ENCODE measurements around a stretch of chr7.

GRCh38 chr7:57344417-57344756, 105.6 kb upstream of the ZNF716 start:
- RRBS: no CpG with 5 or more reads among the region's 6 CpGs

DNA sequence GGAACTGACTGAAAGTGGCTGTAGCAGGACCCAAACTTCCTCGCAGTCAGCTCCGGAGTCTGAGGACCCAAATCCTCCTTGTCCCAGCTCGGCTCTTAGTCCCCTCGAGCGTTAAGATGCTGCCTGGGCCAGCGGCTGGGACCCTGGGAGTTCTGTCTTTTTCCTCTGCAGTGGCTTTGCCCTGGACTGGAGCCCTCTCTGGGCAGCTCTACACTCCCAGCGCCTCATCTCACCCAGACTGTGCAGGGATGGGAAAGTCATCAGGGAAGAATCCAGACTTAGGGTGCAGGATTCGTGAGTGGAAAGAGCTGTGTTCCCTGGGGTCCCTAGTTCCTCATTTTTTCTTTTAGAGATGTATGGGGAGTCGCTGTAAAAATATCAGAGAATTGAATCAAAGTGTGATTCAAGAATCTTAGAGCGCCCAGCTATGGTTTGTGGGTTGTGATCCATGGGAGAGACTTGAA, 428 bp downstream of the ZNF716 start:
- RRBS: no CpG with 5 or more reads among the region's 10 CpGs

GRCh38 chr7:60991935-60992283, 3006.7 kb upstream of the ZNF722 start:
- RRBS: no CpG with 5 or more reads among the region's 44 CpGs

GRCh38 chr7:64997763-64998680, 8.5 kb downstream of the ERV3-1 start:
- RRBS: no CpG with 5 or more reads among the region's 12 CpGs

DNA sequence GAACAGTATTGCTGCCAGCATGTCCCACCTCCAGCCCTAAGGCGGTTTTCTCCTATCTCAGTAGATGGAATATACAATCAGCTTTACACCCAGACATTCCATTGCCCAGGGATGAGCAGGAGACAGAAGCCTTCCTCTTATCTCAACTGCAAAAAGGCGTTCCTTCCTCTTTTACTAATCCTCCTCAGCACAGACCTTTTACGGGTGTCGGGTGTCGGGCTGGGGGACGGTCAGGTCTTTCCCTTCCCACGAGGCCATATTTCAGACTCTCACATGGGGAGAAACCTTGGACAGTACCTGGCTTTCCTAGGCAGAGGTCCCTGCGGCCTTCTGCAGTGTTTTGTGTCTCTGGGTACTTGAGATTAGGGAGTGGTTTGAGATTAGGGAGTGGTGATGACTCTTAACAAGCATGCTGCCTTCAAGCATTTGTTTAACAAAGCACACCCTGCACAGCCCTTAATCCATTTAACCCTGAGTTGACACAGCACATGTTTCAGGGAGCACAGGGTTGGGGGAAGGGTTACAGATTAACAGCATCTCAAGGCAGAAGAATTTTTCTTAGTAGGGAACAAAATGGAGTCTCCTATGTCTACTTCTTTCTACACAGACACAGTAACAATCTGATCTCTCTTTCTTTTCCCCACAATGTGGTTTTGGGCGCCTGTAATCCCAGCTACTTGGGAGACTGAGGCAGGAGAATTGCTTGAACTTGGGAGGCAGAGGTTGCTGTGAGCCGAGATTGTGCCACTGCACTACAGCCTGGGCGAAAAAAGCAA, 113.0 kb upstream of the ZNF92 start:
- RRBS: no CpG with 5 or more reads among the region's 11 CpGs

GRCh38 chr7:66142252-66142610, 27.6 kb downstream of the CRCP start:
- RRBS: no CpG with 5 or more reads among the region's 4 CpGs

- RRBS: no CpG with 5 or more reads among the region's 2 CpGs
Measured at GRCh38 chr7:66209716-66210439, 4.7 kb downstream of the TPST1 start.

DNA sequence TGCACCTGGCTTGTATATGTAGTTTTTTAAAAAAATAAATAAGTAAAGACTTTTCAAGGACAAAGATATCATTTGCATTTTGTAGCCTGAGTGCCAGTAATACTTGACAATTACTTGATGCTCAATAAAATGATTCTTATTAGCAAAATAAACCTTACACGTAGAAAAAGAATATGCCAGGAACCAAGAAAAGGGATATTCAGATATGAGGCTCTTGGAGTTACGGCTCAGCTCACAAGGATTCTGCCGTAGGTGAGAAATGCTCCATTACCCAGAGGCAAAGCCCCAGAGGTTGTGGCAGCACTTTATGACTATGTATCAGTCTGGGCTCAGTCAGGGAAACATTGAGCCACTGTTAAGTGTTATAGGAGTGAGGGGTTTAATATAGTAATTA, 98.6 kb downstream of the TPST1 start:
- RRBS: no CpG with 5 or more reads among the region's 3 CpGs

- RRBS: no CpG with 5 or more reads among the region's 2 CpGs
Measured at GRCh38 chr7:66385660-66386245, 180.6 kb downstream of the TPST1 start.

- RRBS: no CpG with 5 or more reads among the region's 13 CpGs
Measured at GRCh38 chr7:66629426-66629949, 807 bp downstream of the KCTD7 start.

GRCh38 chr7:66680786-66681374, 52.2 kb downstream of the KCTD7 start:
- RRBS: no CpG with 5 or more reads among the region's 18 CpGs

DNA sequence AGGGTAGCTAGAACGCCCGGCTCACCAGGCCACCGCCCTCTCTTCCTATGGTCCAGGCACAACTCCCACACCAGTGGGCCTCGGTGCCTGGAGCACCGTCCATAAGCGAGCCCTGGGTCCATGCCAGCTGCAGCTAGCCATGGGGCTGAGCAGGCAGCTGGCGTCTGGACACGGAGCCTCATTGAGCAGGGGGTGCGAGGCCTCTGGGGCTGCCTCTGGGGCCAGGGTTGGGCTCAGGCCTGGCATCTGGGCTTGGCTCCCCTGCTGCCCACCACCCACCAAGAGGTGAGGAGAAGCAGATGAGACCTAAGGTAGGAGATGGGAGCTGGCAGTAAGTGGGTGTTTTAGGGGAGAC, 8.4 kb upstream of the RABGEF1 start:
- RRBS: no CpG with 5 or more reads among the region's 9 CpGs

DNA sequence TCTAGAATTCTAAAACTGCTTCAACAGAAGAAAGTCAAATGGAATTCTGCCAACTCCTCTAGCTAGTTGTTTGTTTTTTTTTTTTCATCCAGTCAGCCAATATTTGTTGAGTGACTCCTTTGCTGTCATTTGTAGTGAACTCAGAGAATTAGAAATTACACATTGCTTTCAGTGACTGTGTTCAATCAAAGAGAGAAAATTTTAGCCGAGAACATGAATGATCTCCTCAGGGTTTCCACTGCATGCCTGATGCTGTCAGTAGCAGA, 32.4 kb downstream of the RABGEF1 start:
- RRBS: no CpG with 5 or more reads among the region's 1 CpG

DNA sequence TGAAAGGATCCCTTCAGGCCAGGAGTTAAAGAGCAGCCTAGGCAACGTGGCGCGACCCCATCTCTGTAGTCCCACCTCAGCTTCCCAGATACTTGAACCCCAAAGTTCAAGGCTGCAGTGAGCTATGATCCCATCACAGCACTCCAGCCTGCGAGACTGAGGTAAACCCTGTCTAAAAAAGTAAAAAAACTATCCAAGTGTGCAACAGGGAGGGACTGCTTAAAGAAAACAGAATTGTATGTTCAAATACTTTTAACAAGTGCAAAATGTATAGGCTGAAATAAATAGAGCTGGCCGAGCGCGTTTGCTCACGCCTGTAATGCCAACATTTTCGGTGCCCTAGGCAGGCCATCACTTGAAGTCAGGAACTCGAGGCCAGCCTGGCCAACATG, 75.8 kb upstream of the TMEM248 start:
- RRBS: no CpG with 5 or more reads among the region's 10 CpGs

DNA sequence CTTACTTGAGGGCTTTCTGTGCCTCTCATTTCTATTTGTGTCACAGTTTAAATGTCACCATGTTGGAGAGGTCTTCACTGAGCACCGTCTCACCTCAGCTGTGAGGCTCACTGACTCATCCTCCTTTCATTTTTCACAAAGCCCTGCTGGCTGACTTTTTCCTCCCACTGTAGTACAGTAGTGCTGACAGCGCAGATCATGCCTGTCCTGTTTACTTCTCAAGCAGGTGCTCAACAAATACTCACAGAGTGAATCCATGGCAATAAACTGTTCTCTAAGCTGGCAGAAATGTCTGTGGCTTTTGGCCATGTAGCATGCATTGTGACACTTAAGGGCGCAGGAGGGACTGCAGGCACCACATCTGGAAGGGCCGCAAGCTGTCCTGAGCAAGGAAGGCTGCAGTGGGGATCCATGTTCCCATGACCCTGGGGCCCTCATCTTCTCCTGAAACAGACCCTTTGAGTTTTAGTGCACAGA, 60.7 kb upstream of the TMEM248 start:
- RRBS: no CpG with 5 or more reads among the region's 4 CpGs

DNA sequence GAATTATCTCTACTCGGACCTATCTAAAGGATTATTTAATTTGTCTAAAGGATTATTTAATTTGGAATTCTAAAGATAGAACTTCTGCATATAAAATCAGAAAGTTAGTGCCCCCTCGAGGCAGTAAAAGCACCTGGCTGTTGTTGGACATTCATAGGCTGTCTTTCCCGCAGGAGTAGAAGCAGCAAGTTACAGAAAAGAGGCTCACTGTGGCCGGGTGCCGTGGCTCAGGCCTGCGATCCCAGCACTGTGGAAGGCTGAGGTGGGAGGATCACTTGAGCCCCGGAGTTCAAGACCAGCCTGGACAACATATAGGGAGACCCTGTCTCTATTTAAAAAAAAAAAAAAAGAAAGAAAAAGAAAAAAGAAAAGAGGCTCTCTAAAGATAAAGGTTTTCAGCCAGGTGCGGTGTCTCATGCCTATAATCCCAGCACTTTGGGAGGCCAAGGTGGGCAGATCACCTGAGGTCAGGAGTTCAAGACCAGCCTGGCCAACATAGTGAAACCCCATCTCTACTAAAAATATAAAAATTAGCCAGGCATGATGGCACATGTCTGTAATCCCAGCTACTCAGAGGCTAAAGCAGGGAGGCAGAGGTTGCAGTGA, 27.9 kb downstream of the TMEM248 start:
- RRBS: no CpG with 5 or more reads among the region's 8 CpGs

- RRBS: no CpG with 5 or more reads among the region's 4 CpGs
Measured at GRCh38 chr7:67308666-67309207, 32.0 kb downstream of the SPDYE21 start.

DNA sequence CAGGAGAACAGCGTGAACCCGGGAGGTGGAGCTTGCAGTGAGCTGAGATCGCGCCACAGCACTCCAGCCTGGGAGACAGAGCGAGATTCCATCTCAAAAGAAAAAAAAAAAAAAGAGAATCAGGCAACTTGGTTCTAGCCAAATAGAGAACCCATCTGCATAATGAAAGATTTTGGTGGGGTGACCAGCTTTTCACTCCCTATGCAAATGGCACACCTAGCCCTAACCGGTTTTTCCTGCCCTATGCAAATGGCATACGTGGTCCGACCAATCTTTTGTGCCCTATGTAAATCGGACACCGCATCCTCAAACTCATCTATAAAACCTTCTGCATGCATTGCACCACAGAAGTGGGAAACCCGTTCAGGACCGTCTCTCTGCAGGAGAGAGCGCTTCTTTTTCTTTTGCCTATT, 115.8 kb downstream of the SPDYE21 start:
- RRBS: no CpG with 5 or more reads among the region's 13 CpGs

DNA sequence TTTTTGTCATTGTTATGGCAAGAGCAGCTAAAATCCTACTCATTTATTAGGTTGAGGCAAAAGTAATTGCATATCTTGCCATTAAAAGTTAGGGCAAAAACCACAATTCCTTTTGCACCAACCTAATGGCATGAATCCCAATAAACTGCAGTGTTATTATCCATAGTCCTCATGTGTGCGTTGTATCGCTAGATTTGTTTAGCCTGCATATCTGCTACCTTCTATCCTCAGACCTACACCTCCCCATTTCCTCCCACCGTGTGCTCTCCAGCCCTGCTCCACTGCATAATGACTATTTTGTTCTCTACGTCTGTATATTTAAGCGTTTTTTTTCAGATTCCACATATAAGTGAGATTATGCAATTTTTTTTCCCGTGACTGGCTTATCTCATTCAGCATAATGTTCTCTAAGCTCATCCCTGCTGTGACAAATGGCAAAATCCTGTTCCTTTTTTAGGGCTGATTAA, 1036.2 kb upstream of the AUTS2 start:
- RRBS: no CpG with 5 or more reads among the region's 6 CpGs